ENCODE data around the gene ERG.

DNA sequence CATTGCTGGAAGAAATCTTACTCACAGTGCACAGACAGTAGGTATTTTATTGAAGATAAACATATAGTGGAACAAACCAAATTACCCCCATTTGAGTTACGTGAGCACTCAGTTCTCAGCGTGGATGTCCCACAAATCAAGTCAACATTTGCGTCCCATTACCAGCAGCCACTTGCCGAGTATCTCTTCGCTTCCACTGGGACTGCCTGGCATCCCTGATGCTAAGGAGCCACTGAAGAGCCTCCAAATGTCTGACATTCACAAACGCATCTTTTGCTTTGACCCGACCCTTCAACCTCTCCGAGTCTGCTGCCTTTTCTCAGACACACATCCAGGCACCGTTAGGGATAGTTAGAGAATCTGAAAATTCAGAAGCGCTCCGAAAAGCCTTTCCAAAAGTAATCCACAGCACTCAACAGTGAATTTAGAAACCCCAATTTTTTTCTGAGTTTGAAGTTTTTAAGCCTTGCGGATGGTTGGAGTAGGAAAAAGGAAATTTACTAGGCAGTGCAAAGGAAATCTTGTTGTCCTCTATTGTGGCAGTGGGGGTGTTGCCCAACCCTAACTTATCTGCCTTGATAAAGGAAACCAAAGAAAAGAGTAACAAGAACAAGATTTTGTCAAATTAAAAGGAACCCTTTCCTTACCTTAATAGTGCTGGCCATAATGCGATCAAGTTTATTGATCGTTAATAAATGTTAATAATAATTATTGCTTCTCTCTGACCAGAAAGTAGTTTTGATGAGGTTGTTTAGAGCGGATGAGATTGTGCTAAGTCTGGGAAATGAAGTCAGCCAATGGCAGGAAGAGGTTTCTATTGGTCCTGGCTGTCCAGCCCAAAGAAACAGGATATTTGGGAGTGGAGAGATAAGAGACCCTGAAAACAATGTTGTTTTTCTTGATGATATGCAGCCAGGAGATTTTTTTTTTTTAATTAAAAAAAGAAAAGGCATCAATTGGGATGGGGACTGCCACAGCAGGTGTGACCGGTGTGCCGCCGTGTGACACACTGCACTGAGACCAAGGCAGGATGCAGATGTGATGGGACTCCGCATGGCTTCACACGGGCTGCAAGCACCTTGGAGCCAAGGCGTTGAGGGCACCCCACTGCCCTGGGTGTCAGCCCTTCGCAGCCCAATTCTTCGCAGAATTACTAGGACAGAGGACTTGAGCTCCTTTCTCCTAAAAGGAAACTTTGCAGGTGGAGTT is at the start of gene ERG:
Gene ERG (minus strand): TSS at position 762 of the 1,209 bp plus-strand sequence.
- PRO-cap = no peak

GRCh38 chr21:38751555-38752012 is 54.1 kb upstream of the ETS2 start:
- PRO-cap = no peak

DNA sequence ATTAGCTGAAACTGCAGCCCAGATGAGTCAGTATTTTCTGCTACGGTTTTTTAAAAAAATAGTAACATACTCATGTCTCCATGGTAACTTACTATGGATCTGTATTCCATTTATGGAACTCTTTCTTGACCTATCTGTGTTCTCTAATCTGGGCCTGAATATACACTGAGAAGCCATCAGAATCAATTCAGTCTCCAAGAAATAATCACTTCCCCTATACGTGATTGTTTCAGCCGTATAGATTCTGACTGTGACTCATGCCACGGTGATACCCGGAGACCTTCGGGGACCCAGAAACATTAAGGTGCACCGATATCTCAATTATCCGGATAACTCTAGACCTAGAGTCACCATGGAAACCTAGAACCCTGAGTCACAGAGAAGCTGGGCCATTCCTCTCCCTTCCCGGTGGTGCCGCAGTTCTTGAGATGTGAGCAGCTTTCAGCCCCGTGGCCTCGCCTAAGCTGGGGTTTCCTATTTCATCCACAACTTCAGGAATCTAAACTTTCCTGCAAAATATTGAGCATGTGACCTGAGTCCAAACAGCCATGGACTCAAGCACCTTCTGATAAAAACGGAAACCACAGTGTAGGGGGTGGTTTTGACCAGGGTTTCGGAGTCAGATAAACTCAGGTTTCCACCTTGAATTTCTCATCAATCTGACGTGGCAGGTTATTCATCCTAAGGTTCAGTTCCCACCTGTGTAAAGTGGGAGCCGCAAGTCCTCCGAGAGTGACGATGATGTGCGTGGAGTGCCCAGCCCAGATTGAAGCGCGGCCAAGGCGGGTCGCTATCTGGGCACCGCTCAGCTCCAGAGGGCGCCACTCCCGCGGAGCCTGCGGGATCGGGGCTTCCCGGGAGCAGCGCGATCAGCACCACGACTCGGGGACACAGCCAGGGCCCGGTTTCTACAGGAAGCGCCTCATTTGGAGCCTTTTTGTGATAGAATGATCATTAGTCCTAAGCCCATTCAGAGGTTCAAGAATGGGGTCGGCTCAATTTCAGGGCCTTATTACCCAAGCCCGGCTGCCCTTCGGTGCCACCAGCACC is 1.0 kb upstream of the ETS2 start:
- PRO-cap = bidirectional peak, plus-strand start at position 840 of the sequence, minus-strand start at position 769 of the sequence

DNA sequence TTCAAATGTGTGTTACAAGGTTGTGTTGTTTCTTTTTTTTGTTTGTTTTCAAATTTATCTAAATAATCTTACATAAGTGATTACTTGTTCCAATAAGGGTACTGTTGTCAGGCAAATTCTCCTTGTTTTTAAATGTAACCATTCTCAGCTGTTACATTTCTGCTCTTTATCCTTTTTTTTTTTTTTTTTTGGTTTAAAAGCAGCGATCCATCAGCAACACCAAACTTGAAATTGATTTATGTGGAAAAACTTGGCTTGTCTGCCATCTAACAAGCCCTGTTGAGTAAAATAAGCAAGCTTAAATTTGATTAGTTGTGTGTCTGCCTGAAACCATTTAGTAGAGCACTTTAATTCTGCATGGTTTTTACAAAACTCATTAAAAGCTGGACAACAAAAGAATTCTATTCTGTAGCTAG is 1.5 kb downstream of the ETS2 start:
- PRO-cap = no peak

GRCh38 chr21:38817744-38818846 is 12.4 kb downstream of the ETS2 start:
- PRO-cap = no peak

DNA sequence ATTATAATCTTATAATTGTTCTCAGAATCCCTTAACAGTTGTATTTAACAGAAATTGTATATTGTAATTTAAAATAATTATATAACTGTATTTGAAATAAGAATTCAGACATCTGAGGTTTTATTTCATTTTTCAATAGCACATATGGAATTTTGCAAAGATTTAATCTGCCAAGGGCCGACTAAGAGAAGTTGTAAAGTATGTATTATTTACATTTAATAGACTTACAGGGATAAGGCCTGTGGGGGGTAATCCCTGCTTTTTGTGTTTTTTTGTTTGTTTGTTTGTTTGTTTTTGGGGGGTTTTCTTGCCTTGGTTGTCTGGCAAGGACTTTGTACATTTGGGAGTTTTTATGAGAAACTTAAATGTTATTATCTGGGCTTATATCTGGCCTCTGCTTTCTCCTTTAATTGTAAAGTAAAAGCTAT is 17.6 kb downstream of the ETS2 start:
- PRO-cap = no peak

DNA sequence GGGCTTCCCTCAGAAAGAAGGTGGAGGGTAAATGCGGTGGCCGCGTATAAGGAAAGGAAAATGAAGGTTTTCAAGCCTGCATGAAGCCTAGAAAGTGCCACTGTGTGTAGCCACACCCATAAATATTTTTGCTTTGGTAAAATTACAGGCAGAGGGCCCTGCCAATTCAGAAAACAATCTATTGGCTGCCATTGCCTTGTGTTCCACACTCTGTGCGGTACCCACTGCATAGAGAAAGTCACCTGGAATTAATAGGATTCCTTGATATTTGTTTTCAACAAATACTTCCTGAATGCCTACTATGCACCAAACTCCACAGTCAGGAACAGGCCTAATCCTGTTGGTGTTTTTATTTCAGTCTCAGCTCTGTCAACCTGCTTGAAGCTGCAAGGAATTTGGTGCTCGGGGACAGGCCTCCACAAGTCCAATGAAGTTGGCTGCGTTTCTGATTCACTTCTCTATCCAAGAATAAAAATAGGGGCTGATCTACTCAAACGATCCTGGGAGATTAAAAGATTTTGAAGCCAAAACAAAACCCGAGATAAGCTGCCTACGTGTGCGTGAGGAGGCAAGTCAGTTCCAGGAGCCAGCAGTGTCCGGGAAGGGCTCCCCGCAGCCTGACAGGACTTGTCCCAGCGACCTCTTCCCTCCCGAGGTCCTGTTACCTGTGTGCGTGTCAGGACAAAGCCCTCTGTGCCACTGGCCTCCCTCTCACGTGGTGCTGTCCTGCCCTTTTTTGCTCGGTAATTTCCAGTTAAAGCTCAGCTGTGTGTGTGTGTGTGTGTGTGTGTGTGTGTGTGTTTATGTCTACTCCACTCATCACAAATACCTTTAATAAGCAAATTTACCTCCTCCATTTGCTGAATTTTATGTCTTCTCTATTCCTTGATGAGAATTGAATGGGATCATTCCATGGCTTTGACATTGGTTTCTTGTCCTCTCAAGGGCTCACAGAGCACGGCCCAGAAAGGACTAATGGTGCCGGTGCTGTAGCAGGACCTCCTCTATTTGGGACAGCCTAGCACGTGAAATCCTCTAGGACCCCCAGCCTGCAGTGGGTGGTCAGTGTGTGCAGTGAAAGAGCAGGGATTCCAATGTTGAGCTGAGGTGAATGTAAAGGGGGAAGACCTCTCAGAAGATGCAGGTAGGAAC is 98.0 kb downstream of the ETS2 start:
- PRO-cap = no peak

- PRO-cap = no peak
These were observed 149.0 kb downstream of the ETS2 start for GRCh38 chr21:38954789-38954998.

- PRO-cap = no peak
These were observed 179.6 kb downstream of the ETS2 start for GRCh38 chr21:38985015-38986006.

- PRO-cap = no peak
These were observed 175.8 kb downstream of the PSMG1 start for GRCh38 chr21:39007379-39007880.

DNA sequence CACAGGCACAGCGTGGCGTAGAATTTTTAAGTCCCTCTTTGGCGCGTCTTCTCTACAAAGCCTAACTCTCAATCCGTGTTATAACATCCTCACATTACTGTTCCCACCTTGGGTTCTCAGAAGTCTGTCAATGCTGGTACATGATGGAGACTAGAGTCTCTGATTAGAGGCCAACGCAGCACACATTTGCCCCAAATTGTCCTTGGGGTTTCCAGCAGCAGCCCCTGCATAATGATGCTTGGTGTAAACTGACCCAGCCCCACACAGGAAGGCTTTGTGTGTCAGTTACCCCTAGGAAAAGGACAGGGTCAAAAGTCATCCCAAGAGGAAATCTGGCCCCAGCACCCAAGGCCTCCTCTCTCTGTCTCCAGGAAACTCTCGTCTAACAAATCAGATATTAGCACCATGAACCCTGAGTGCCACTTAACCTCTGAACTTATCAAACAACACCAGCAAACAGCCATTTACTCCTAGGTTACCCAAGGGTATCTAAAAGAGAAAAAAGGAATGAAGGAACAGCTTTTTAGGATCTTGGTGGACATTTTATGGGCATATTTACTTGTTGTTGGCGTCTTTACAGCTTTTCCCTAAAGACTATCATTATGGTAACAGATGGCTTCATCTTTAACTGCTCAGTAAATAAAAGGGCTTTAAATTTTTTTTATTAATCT is 84.5 kb downstream of the PSMG1 start:
- PRO-cap = no peak

DNA sequence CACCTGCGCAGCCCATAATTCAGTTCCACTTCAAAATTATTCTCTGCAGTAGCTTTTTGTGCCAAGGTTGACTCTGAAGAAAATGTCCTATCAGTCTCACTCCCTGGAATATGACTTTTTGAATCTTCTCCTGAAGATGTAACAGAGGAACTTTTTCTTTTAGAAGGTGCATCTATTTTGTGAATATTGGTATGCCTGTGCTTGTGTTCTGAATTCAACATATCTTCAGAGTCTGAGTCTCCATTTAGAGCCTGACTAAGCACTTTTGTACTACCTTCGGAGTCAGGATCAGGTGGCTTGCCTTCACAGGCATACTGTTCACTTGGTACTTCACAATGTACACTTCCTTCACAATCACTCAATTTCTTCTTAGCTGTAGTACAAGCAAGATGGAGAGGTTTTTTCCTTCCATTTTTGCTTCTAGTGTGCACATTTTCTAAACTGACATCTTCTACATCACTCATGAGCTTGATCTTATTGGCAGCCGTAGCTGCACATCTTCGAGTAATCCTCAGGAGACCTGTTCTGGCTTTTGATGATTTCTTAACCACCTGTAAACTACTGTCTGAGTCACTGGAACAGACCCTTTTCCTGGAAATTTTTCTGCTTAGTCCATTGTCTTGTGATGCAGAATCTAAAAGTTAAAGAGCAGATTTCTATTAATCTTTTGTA is 13.7 kb upstream of the PSMG1 start:
- PRO-cap = no peak

GRCh38 chr21:39209294-39209799 is 26.1 kb upstream of the PSMG1 start:
- PRO-cap = no peak

DNA sequence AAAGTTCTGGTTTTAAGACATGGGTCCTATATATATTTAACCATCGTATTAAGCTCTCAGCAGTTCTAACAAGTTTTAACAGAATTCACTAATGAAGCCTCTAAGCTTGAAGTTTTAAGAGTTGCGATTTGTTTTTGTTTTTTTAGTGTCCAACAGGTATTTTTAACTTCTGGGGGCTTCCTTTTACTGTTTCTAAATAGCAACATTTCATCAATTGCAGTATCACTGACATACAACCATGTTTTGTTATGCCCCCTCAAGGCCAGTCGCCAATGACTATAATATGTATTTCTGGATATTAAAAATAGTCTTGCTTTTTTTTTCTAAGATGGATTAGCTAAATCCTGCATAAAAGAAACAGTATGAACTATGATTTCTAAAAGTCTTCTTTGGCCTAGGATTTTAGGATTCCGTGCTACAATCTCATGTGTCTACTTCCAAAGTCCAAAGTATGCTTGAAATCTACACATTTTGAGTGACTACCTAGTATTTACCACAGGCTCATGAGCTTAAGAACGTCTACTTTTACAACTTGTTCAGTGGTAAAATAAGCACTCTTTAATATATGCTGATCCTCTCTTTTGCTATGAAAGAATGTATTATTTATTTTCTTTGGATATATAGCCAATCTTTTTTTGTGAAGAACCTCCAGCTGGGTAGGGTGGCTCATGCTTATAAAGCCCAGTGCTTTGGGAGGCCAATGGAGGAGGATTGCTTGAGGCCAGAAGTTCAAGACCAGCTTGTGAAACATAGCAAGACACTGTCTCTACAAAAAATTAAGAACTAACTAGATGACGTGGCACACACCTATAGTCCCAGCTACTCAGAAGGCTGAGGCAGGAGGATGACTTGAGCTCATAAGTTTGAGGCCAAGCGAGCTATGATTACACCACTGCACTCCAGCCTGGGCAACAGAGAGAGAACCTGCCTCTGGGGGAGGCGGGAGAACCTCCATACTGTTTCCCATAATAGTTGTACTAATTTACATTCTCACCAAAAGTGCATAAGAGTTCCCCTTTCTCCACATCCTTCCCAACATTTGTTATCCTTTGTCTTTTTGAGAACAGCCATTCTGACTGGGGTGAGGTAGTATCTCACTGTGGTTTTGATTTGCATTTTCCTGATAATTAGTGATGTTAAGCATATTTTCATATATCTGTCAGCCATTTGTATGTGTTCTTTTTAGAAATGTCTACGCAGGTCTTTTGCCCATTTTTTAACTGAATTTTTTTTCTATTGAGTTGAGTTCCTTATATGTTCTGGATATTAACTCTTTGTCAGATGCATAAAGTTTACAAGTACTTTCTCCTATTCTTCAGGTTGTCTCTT is 29.4 kb downstream of the BRWD1 start:
- PRO-cap = no peak

DNA sequence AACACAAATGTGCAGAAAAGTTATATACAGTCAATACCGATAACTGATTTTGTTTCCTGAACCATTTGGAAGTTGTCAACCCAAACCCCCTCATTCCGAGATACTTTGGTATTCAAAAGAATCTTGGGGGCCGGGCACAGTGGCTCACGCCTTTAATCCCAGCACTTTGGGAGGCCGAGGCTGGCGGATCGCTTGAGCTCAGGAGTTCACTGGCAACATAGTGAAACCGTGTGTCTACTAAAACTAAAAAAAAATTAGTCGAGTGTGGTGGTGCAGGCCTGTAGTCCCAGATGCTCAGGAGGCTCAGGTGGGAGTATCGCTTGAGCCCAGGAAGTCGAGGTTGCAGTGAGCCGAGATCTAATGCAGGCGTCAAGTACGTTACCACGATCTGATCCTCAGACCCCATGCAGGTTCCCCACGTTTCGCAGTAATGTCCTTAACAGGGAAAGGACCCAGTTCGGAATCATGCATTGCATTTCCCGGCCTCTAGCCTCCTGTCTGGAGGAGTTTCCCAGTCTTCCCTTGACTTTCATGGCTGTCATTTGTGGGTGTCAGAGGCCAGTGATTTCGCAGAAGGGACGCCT is 7.9 kb downstream of the GET1 start:
- PRO-cap = no peak

GRCh38 chr21:39502506-39503186 is 50.9 kb downstream of the SH3BGR start:
- PRO-cap = no peak

DNA sequence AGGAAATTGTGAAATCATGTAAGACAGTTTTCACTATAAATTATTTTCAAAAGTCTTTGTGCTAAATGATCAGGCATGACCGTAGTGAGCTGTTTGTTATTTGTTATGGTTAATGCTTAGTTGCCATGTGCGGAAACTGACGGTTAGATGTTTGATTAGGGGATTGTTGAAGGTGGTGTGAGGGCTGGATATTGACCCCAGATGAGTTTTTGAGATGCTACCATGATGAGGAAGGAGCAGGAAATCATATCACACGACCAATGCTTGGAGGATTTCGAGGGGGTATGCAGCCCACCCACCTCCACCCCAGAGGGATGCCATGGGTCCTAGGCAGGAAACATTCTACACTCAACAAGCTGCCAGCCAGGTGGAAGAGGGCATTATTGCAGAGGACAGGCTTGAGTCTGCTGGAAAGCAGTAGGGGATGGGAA is 34.1 kb downstream of the BACE2 start:
- PRO-cap = no peak

- PRO-cap = no peak
These were observed 8.6 kb downstream of the MX2 start for GRCh38 chr21:41370370-41370820.

GRCh38 chr21:41371260-41371661 is 9.4 kb downstream of the MX2 start:
- PRO-cap = no peak

DNA sequence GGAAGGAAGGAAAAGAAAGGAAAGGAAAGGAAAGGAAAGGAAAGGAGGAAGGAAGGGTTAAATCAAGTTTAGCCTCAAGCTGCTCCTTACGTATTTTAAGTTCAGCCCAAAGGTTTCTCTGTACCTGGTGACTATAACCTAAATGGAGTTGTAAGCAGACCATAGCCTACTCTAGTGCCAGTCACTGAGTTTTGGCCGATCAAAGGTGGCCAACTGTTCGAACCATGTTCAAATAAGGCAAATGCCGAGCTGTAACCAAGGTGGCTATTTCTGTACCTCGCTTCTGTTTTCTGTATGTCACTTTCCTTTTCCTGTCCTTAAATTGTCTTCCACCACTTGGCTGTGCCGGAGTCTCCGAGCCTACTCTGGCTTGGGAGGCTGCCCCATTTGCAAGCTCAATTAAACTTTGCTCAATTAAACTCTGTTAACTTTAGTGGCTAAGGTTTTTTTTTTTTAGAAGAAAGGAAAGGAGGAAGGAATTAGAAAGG is 38.0 kb upstream of the TMPRSS2 start:
- PRO-cap = no peak

All from LUHMES (cell line).